Pulmonary artery (tissue), 1 donor: ENCODE results near the gene HTR2A.

DNA sequence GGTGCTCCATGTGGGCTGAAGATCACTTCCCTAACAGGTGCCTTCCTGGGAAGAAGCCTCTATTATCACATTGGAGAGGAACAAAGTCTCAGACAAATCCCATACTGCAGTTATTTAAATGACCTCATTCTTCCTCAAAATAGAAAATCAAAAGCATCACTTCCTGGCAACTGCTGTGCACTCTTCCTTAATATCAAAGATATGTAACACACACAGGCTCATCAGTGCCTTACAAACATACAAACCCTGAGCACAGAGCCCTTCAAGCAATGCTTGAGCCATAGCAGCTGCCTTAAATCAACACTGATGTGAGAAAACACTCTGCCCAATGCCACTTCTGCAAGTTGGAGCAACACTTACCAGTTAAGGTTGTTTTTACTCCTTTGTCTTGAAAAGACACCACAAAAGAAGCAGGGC, 45.7 kb downstream of the RUBCNL start:
- PRO-cap, result no peak

DNA sequence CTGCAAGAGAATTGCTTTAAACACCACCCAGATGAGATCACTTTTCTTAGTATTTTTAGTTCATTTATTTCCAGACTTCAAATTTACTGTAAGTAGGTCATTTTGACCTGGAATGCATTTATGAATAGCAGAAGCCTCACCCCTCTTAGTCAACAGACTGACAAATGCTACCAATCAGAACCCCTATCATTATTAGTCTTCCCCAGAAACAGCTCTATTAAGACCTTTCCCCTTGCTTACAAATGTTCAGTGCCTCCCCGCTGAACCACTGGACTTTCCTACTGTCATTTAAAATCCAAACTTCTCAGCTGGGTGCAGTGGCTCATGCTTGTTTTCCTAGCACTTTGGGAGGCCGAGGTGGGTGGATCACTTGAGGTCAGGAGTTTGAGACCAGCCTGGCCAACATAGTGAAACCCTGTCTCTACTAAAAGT, 27.2 kb downstream of the RUBCNL start:
- PRO-cap, result no peak

DNA sequence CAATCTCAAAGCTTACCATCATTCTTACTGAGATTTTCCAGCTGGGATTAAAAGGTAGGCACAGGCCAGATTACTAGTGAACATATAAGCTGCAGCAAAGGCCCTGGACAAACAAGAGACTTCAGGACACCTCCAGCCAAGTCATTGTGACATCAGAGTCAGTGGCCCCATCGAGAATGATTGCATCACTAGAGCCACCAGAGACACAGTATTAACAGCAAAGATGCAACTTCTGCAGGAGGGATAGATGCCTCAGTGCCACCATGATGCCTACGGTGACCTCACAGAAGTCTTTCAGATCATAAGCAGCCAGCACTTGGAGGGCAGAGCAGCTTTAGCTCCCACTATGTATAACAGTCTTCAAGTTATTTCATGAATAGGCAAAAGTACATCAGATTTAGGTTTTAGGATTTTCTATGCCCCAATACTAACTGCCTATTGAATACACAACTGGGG, 8.6 kb downstream of the RUBCNL start:
- PRO-cap, result no peak

GRCh38 chr13:46681283-46682131, 115.5 kb downstream of the ESD start:
- PRO-cap, result no peak

- PRO-cap, result no peak
These were observed 18.4 kb downstream of the HTR2A start for GRCh38 chr13:46878404-46878926.

- PRO-cap, result unidirectional peak, minus-strand start at chr13:46896859; unidirectional peak, minus-strand start at chr13:46897084
These were observed at the start of gene HTR2A for GRCh38 chr13:46896635-46897264. TSS of gene HTR2A (minus strand) at chr13:46897053.

- PRO-cap, result no peak
These were observed 29.0 kb upstream of the MED4 start for GRCh38 chr13:48123850-48124412.

DNA sequence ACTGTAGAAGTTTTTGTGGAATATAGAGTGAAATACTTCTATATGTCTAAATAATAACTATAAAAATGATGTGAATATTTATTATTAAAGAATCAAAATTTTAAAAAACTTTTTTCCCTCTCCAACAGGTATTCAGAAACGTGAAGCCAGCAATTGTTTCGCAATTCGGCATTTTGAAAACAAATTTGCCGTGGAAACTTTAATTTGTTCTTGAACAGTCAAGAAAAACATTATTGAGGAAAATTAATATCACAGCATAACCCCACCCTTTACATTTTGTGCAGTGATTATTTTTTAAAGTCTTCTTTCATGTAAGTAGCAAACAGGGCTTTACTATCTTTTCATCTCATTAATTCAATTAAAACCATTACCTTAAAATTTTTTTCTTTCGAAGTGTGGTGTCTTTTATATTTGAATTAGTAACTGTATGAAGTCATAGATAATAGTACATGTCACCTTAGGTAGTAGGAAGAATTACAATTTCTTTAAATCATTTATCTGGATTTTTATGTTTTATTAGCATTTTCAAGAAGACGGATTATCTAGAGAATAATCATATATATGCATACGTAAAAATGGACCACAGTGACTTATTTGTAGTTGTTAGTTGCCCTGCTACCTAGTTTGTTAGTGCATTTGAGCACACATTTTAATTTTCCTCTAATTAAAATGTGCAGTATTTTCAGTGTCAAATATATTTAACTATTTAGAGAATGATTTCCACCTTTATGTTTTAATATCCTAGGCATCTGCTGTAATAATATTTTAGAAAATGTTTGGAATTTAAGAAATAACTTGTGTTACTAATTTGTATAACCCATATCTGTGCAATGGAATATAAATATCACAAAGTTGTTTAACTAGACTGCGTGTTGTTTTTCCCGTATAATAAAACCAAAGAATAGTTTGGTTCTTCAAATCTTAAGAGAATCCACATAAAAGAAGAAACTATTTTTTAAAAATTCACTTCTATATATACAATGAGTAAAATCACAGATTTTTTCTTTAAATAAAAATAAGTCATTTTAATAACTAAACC, 28.3 kb downstream of the ITM2B start:
- PRO-cap, result no peak

DNA sequence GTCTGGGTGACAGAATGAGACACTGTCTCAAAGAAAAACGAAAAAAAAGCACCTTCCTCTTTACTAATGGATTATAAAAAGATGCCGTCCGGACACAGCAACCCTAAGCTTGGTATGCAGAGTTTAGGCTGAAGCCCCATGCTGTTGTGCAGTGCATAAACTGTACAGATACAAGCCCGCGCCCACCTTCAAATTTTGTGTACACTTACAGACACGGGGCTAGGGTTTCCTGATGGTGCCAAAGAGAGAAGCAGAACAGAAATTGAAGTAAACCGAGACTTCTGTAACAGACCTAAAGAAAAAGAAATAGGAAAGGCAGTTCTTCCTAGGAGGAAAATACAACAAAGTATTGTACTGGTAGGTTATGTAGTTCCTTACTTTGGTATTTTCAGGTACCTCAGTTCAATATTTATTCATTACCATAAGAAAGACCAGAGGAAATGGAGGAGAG, 8.9 kb downstream of the LPAR6 start:
- PRO-cap, result no peak

DNA sequence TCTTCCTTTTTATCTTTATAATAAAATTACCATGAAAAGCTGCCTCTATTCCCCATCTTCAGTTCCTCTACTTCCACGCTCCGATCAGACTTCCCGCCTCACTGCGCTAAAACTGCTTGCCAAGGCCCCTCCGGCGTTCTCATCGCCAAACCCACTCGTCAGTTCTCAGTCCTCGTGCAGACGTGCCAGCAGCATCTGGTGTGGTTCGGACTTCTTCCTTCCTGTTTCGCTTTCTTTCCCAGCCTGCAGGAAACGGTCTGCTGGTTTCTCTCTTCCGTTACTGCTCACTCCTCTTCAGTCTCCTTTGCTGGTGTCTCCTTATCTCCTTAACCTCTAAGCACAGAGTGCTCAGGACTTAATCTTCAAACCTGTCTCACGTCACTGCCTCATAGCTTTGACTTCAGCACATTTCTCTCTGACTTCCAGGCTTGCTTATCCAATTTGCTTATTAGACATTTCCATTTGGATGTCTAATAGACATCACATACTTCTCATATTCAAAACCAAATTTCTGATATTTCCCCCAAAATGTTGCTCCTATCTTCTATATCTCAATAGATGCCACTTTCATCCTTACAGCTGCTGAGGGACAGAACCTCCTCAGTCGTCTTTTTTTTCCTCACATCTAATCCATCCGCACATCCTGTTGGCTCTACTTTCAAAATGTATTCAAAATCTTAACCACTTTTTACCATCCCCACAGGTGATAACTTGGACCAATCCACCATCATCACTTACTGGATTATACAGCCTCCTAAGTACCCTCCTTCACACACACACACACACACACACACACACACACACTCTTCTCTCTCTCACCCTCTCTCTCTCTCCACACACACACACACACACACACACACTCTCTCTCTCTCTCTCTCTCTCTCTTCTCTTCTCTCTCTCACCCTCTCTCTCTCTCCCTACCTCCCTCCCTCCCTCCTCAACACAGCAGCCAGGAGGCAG, 40.1 kb downstream of the RCBTB2 start:
- PRO-cap, result unidirectional peak, minus-strand start at position 167 of the sequence

- PRO-cap, result no peak
These were observed 14.9 kb upstream of the RCBTB2 start for GRCh38 chr13:48547759-48548138.

GRCh38 chr13:48660508-48661027, 6.8 kb downstream of the CYSLTR2 start:
- PRO-cap, result no peak

DNA sequence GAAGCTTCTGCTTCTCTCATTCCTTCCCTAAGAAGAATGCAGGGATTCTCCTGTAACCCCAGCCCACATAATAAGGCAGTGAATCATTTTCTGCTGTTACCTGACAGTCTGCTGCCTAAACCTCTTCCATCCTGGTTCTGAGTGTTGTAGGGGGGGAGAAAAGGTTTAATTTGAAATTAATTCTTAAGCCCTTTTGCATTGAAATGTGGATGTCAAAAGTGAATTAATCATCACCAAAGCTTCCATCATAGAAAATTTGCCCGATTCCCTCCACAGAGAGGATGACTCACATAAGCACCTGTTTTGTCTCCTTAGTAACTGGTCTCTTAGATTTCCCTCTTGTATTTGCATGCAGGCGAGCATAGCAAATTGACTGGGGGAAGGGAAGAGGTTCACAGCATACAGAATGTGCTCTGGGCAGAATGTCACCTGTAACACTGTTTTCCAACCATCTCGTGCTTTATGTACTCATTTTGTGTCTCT, 146.7 kb upstream of the FNDC3A start:
- PRO-cap, result no peak

DNA sequence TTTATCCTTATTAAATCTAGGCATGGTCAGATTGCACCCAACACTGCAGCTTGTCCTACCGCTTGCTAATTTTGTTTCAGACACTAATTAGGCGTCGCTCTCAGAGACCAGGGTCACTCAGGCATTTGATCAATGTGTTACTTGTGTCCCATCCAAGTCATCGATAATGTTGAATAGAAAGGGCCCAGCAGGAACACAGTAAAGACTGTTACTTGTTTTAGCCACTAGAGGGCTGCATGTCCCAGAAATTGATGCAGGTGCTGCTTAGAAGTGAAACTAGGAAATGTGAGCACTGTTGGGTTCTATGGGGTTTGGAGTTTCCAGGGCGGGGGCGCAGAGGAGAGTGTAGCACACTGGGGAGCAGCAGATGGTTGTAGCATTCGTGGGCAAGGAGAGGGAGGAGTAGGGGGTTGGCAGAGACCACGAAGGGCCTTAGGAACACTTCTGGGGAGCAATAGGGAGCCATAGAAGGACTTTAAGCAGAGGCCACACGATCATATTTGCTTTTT, 53.4 kb downstream of the CDADC1 start:
- PRO-cap, result no peak

DNA sequence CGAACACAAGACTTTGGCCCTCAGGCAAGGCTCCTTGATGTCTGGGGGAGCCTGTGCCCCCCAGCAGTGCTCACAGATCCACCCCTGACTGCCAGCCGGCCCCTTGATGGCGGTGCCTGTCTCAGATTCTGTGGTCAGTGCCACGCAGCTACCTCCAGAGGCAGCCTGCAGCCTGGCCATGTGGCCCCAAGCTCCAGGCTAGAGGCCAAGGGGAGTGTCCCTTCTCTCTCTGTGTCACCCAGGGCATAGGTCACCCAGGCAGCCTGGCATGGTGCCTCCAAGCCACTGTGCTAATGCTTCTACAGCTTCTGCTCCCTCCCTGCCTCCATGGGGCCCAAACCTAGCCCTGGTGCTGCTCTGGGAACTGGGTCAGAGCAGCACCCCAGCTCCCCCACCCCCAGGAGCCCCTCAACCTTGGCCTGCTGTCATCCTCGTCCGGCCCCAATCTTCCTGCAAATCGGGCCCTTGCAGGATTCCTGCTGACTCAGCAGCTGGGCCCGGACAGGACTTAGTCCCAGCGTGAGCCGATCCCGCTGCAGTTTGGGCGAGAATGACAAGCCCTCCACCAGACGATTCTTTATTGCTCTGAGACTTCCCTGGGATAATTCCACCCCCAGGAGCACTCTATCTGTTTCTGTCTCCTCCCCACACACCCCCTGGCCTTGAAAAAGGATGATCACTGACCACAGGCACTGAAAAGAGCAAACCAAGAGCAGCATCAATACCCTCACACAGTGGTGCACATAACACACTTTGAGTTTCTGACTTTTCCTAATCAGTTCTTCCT, 2.7 kb upstream of the ARL11 start:
- PRO-cap, result no peak

- PRO-cap, result no peak
These were observed 11.6 kb downstream of the KCNRG start for GRCh38 chr13:50026590-50027489.

- PRO-cap, result no peak
These were observed 104.4 kb downstream of the KCNRG start for GRCh38 chr13:50119523-50120116.

- PRO-cap, result no peak
These were observed 355.5 kb downstream of the KCNRG start for GRCh38 chr13:50370620-50371363.

DNA sequence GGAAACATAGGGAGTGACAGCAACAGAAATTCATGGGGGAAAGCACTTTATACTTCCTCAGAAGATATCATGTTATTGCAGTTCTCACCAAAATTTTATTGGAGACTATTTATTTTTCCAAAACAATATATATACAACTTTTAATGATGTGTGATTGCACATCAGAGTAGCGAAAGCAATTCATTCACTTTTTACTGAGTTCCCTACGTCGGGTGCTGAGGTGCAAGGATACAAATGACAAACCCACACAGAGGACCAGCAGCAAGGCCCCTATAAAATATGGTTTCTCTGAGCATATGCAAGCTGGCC, 213.3 kb downstream of the DLEU7 start:
- PRO-cap, result no peak

GRCh38 chr13:51406155-51406833, 46.5 kb downstream of the INTS6 start:
- PRO-cap, result no peak